Hair follicle dermal papilla cell (primary cell): ENCODE results near the gene POTEJ.

- CAGE, long polyA plus RNA = no peak
Measured at GRCh38 chr2:130611136-130611650, at the start of gene POTEJ. POTEJ (plus strand) TSS chr2:130611440.

DNA sequence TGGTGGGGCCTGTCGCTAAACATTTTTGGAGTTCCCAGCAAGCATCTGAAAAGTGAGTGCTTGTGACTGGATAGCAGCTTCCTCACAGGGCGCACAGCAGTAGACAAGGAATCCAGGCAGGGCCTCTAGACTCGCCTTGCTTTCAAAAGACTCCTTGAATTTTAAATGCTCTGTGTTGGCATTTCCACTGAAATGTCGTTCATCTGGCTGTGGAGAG, 126.3 kb downstream of the FAM168B start:
- CAGE, long polyA plus RNA = no peak

DNA sequence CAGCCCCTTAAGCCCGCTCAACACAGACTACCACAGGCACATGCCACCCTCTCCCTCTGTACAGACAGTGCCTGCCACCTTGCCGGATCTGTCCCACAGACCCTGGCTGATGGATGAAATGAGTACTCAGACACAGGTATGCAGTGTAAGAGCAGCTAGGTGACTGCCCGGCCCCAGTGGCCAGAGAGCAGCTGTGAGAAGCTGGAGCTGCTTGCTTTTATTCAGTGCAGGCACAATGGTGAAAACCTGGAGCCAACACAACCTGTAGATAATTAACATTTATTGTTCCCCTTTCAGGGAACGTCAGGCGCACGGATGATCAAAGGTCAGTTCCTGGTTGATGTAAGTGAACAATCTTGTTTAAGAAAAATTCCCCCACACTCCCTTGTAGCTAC, 4.5 kb upstream of the RAB6D start:
- CAGE, long polyA plus RNA = no peak

DNA sequence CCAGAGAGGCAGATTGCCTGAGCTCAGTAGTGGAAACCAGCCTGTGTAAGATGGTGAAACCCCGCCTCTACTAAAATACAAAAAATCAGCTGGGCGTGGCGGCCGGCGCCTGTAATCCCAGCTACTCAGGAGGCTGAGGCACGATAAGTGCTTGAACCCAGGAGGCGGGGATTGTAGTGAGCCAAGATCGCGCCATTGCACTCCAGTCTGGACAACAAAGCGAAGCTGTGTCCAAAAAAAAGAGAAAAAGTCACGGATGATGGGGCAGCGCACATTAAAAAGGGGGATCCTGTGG, 30.2 kb upstream of the RAB6D start:
- CAGE, long polyA plus RNA = no peak

DNA sequence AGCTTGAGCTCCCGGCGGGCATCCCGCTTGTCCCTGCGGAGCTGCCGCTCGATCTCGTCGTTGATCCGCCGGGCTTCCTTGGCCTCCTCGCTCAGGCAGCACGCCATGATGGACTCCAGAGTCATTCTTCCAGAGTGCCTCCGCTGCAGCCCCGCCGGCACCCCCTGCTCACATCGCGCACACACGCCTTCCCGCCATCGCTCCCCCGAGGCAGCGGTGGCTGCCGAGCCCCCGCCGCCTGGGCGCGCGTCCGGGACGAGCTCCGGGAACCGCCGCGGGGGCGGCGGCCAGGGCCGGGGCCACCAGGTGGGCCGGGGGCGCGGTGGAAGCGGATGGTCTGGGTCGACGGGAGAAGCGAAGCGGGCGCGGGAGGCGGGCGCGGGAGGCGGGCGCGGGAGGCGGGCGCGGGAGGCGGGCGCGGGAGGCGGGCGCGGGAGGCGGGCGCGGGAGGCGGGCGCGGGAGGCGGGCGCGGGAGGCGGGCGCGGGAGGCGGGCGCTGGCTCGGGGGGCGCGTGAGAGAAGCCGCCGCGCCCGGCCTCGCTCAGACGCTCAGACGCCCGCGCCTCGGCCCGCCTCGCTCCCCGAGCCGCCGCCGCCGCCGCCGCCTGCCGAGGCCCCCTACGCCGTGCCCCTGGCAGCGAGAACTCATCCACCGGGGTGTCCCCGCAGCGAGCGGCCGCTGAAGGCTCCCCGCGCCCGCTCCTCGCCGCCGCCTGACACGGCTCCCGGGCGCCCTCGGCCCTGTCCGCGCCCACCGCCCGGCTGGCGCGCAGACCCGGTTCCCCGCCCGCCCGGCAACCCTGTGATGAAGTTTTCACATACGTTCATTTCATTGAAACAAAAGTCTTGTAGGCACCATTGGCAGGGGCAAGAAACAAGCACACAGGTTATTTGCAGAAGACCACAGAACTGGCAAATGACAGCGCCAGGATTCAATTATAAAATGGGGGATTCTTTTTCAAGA, 50.9 kb upstream of the TUBA3D start:
- CAGE, long polyA plus RNA = no peak

GRCh38 chr2:131682065-131682987, 154.6 kb downstream of the CCDC74A start:
- CAGE, long polyA plus RNA = no peak

DNA sequence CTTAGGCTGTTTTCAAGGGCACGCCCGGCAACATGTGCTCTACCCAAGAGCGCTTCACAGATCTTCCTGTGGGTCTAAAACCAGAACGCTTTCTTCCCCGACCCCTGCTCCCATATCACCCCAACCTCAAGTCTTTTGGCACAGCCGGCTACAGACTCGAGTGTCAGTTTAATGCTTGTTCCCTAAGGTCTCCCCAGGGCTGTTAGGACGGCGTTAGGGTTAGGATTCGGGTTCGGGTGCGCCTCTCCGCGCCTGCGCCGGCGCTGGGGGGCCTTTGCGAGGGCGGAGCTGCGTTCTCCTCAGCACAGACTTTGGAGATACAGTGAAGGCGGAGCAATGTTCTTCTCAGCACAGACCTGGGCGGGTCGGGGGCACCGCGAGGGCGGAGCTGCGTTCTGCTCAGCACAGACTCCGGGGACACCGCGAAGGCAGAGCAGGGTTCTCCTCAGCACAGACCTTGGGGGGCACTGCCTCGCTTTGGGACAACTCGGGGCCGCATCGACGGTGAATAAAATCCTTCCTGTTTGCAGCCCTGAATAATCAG, 274.8 kb downstream of the CCDC74A start:
- CAGE, long polyA plus RNA = no peak

DNA sequence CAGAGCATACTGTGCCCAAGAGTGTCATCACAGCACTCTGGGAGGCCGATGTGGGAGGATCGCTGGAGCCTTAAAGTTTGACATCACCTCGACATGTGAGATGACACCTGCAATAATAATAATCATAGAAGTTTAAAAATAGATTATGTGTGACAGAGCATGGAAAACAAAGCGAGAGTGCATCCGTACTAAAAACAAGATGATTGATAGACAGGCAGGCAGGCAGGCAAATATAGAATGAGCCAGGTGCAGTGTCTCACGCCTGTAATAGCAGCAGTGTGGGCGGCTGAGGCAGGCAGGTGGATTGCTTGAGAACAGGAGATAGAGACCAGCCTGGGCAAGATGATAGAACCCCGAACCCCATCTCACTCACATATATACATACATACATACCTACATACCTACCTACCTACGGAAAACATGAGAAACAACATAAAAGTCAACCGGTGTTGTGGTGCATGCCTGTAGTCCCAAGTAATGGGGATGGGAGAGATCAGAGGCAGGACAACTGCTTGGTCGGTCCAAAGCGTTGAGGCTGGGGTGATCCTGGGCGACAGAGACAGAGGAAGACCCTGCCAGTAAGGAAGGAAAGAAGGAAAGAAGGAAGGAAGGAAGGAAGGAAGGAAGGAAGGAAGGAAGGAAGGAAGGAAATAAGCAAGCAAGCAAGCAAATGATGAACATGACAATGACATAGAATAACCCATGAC, 115.0 kb upstream of the ANKRD30BL start:
- CAGE, long polyA plus RNA = no peak

DNA sequence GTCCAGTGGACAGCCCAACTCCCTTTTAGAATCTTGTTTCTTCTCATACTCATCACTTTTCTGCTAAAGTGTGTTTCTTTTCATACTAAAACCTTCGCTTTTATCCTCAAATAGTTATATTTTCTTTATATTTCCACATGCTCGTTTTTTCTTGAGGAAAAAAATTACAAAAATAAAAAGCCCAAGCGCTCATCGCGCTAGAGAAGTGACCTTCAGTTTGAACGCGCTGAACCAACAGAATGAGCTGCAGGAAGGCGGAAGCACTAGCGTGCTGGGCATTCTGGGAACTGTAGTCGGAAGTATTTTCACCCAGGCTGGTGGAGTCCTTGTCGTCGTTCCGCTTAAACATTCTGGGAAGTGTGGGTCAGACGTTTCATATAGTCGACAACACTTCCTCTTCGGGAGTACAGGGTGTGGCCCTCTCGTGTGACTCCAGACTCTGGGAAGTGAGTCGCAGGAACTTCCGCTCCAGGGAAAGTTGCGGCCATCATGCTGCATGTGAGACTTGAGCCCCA, 84.3 kb upstream of the GPR39 start:
- CAGE, long polyA plus RNA = no peak

- CAGE, long polyA plus RNA = no peak
Measured at GRCh38 chr2:132415750-132416241, 809 bp upstream of the GPR39 start.

DNA sequence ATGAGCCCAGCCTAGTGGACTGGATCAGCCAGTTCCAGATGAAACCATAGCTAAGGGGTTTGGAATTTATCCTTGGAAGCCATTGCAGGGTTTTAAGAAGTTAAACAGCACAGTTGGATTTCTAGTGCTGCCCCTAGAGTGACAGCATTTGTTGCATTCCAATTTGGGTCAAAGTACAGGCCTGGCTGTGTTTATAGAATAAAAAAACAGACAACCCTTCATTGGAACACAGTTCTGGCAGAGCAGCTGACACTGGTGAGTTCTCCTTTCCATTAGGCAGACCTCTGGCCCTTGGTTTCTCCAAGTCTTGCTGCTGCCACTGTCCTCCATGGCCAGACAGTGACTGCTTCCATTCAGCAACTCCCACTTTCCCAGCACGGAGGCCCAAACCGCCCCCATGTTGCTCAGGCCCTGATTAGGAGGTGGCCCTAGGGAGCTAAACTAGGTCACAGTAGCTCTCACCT, 8.0 kb downstream of the GPR39 start:
- CAGE, long polyA plus RNA = no peak

GRCh38 chr2:132803986-132804453, 134.0 kb upstream of the LYPD1 start:
- CAGE, long polyA plus RNA = no peak

- CAGE, long polyA plus RNA = no peak
Measured at GRCh38 chr2:133266561-133267446, 301.5 kb downstream of the NCKAP5 start.

- CAGE, long polyA plus RNA = no peak
Measured at GRCh38 chr2:134129877-134130633, 123.8 kb upstream of the MGAT5 start.

- CAGE, long polyA plus RNA = no peak
Measured at GRCh38 chr2:134218843-134219917, 34.7 kb upstream of the MGAT5 start.

GRCh38 chr2:134233275-134233851, 20.5 kb upstream of the MGAT5 start:
- CAGE, long polyA plus RNA = no peak

- CAGE, long polyA plus RNA = no peak
Measured at GRCh38 chr2:134260265-134260891, 6.5 kb downstream of the MGAT5 start.

DNA sequence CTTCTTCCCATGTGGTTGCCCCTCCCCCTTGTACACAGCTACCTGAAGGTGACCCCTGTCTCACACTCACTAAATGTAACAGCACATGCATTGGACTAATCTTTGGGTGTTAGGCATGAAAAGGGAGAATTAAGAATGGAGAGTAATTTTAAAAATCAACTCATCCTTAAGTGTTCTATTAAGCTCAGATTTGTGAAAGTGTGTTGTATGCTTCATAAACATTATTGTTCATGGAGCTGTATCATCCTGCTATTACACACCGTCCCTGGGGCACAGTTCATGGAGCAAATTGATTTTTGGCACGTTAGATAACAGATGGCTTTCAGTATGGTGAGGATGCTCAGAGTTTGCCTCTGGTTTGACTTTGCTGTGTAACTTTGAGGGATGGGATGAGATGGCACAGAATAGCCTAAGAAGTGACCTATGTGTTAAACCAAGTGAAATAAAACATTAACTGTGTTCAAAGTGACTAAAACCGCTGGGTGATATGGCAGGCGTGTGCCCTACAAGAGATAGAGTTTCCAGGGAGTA, 97.1 kb downstream of the MGAT5 start:
- CAGE, long polyA plus RNA = no peak

GRCh38 chr2:134491021-134491365, 227.8 kb downstream of the TMEM163 start:
- CAGE, long polyA plus RNA = no peak

DNA sequence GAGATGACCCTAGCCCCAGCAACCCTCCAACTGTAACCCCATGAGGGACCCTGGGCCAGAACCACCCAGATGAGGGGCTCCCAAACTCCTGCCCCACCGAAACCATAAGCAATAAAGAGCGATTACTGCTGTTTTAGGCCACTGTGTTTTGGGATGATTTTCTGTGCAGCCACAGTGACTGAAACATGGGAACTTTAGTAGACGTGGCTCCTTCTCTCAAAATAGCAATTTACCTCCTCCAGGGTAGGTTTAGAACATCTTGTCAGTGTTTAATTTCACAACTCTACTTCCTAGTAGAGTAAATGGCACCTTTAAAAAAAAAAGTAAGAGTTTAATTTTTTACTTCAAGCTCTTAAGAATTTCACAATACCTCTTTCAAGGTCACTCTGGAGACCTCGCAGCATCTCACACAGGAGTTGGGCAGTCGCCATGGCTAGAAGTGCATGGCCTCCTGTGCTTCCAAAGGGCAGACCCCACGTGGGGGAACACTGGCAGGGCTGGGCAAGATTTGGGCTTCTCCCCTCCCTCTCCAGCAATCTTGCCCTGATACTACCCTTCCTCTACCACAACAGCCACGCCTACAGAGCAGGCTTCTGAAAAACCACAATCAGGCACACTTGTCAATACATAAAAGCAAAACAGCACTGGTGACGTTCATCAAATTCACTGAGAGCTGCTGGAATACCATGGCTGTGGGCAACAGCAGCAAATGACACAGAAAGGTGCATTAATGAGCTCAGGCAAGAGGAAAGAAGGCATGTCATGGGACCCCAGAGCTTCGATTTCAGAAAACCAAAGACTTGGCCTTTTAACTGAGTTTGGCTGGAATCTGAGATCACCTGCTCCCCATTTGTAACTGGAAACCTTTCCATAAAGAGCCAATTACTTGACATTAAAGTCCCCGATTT, 48.6 kb downstream of the TMEM163 start:
- CAGE, long polyA plus RNA = no peak